Metastatic Pancreatic Carcinoma in the Ovary (tissue), 1 donor: ENCODE data around the genes OR4S1, TRIM51, OR5T1, OR5AK2 and TNKS1BP1.

DNA sequence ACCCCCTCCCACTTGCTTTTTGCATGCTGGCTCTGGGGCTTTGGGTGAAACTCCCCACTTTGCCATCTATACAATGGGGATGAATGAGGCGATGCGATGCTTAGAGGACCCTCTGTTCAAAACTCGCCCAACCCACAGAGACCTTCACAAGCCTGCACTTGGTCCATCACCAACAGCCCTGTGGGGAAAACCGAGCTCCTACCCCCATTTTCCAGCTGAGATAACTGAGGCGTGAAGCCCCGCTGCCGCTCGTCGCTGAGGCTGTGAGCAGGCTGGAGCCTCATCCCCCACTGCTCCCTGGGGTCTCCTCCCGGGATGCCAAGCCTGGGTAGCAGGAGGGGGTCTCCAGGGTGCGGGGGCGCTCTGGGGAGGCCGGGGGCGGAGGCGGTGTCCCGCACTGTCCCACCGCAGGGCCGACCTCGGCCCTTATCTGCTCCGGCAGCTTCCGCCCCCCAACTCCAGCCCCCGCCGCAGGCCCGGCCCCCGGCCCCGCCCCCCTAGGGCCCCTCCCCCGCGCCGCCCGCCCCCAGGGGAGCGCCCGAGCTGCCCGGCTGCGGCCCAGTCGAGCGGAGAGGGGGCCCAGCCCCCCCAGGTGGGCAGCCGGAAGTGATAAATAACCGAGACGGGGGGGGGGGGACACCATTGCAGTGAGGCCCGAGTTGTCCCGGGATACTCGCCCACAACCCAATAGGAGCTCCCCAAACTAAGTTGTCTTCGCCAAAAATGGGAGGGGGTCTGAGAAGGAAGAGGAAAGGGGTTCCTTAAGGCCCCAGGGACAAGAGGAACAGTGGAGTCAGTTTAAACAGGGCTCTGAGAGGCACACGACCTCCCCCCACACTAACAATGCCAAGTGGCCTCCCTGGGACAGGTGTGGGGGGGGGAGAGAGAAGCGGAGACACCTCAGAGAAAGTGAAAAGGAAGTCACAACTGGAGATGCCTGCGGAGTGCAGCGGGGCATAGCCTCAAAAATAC lies 8.3 kb upstream of the SLC39A13 start:
- PRO-cap = bidirectional peak, plus-strand start at position 620 of the sequence, minus-strand start at position 428 of the sequence

- PRO-cap = no peak
Observed at GRCh38 chr11:47415021-47415957, 6.9 kb downstream of the SLC39A13 start.

GRCh38 chr11:47417400-47418606 lies 8.4 kb downstream of the PSMC3 start:
- PRO-cap = no peak

DNA sequence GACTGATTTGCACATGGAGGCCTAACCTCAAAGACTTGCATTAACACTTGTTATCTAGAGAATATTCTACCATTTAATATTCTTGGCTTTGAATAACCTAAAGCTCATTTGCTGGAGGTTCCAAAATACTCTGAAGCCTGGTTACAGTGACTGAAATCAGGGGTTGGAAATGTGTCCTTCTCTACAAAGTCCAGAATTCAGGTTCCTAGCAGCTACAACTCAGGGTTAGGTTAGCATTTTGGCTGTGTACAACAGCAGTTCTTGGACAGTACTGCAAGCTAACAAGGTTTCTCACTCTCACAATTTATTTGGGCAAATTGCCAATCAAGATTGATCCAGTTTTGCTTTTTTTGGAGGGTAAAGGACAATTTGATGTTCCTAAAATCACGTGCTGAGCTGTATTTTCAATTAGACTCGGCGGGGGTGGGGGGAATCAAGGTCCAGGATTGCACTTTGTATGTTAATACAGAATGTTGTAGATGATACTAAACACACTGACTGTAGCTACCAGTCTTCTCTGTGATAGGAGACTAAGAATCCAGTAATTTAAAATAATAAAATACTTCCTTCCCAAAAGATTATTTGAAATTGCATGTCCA lies 49.7 kb upstream of the RAPSN start:
- PRO-cap = no peak

DNA sequence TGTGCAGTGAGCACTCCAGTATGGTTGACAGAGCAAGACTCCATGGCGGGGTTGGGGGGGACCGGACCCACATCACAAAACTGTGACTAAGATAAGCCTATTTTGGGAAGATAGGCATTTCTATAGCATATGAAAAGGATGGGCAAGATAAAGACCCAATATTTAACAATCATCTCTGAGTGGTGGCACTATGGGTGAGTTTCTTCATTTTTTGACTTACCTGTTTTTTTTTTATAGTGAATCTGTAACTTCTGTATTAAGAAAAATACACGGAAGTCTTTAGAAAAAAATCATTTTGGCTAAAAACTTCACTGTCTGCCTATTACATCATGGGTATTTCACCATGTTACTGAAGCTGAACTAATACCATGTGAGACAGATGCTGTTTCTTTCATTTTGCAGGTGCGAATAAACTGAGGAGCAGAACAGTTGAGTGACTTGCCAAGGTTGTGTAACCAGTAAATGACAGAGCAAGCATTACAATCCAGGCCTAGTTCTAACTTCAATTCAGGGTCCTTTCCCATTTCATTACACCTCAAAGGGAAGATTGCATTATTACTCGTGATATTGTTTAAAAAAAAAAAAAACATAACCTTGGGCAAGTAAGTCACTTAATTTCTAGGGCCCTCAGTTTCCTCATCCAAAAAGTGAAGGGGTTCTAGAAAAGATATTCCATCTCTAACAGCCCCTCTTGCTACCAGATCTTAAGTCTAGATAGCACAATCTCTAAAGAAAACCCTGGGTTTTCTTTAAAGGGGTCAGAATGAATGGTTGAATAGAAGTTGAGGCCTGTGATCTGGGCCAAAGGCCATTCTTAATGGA lies 2.3 kb downstream of the CELF1 start:
- PRO-cap = no peak

GRCh38 chr11:47640604-47640917 lies 1.8 kb downstream of the MTCH2 start:
- PRO-cap = no peak

GRCh38 chr11:47726280-47727445 lies 11.5 kb upstream of the AGBL2 start:
- PRO-cap = no peak

DNA sequence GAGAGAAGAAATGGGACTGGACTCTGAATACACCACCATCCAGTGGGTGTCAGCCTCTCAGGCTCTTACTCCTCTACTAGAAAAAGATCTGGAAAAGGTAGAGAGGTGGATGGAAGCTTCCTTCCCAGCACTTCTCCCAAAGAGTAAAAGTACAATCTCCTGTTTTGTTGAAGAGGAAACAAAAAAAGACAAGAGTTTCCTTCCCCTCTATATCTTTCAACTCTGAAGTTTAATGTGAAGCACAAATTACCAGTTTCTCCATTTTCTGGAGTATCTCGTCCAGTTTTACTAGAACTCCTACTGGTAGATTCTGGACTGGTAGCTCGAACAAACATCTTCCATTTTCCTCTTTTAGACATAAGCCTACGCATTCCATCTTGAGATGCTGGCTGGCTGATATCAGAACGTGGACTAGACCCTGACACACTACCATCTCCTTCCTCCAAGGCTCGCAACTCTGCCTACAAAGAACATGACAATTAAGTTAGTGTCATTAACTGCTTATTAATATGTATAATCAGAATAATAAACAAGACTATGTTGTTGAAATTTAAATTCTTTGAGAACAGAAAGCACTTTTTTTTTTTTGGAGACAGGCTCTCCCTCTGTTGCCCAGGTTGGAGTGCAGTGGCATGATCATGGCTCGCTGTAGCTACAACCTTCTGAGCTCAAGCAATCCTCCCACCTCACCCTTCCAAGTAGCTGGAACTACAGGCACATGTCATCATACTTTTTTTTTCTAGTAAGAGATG lies 23.3 kb downstream of the FNBP4 start:
- PRO-cap = no peak

GRCh38 chr11:47843344-47843845 lies 4.8 kb downstream of the NUP160 start:
- PRO-cap = no peak

GRCh38 chr11:47865086-47865327 lies 16.9 kb upstream of the NUP160 start:
- PRO-cap = no peak

- PRO-cap = unidirectional peak, plus-strand start at chr11:47918141
Observed at GRCh38 chr11:47917701-47918596, 62.4 kb upstream of the PTPRJ start.

DNA sequence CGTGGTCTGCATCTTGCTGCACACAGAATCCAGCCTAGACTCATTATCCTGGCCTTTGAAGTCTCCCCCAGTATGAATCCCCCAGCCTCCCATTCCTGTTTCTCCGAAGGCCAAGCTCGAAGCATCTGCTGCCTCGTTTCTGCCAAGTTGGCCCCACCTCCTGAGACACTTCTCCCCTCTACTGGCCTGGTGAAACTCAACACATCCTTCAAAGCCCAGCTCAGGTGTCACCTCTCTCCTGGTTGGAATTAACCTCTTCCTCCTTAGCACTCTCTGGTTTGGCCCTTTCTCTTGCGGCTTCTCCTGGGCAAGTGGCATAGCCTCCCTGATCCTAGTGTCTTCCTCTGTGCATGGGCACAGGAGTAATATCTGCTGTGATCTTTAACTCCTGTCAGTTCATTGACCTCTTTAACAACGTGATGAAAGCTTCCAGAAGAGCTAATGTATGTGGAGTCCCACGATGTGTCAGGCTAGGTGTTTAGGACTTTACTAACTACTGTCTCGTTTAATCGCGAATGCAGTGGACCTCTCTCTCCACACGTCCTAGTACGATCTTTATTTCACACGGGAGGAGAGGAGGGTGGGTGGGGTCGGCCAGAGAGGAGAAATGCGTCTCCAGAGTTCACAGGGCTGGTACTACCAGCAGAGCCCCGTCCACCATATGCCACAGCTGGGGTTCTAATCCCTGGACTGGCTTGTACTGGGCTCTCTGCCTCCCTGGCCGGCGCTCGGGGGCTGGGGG lies 857 bp upstream of the PTPRJ start:
- PRO-cap = no peak

DNA sequence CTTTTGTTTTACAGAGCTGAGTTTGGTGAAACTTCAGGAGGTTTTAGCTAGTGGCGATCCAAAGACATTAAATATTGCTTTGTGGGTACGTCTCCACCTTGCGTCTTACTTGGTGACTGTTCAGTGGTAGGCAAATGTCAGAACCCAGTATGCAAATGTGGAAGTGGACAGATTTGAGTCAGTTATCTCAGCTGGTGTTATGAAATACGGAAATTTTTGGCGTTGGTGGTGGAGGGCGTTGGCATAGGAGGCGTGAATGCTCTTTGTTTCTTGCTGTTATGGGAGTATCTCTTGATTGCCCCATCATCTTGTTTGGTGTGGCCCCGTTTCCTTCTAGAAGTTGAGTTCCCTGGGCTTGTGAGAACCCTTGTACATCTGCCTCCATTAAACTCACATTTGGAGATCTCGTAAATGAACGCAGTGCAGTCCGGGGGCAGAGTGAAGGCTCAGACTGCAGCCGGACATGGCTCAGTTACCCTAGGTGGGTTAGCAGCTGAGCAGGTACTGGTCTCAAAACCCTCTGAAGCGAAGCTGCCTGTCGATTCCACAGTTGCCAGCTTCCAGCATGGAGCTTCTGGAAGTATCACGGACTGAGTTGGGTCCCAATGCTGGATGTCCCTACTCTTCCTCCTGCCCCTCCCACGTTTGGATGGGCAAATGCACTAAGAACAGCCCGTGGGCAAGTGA lies 39.9 kb downstream of the PTPRJ start:
- PRO-cap = no peak

GRCh38 chr11:48306056-48306435 lies at the start of gene OR4S1:
Gene OR4S1 (plus strand): TSS chr11:48306223.
- PRO-cap = no peak

DNA sequence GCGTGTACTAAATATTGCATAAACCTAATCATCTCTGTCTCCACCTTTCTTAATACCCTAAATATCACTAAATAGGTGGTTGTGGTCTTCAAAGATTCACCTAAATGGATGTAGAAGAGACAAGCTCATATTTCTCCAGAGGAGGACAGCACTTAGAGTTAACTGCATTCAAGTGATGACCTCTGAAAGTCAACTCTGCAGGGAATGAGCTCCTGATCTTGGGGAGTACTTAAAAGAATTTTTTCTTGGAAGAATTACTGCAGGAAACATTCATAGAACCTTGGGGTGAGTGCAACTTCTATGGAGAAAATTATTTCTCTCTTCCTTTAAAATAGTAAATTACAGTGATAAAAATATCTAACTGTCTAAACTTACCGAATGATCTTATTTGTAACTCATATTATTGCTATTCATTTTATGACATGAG lies at the start of gene TRIM51:
TSS of gene TRIM51 (plus strand) at position 198 of the 427 bp plus-strand sequence.
- PRO-cap = no peak

- PRO-cap = no peak
Observed at GRCh38 chr11:56273837-56274448, at the start of gene OR5T1. Gene OR5T1 (plus strand): TSS chr11:56274154.

DNA sequence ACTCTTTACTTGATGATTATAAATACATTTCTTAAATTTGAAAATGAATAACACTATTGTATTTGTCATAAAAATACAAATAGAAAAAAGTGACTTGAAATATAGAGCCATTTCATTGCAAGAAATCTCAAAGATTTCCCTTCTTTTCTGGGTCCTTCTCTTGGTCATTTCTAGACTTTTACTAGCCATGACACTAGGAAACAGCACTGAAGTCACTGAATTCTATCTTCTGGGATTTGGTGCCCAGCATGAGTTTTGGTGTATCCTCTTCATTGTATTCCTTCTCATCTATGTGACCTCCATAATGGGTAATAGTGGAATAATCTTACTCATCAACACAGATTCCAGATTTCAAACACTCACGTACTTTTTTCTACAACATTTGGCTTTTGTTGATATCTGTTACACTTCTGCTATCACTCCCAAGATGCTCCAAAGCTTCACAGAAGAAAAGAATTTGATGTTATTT lies at the start of gene OR5AK2:
TSS of gene OR5AK2 (plus strand) at position 188 of the 469 bp plus-strand sequence.
- PRO-cap = no peak

GRCh38 chr11:57310388-57310598 lies 14.5 kb downstream of the TNKS1BP1 start:
- PRO-cap = no peak

DNA sequence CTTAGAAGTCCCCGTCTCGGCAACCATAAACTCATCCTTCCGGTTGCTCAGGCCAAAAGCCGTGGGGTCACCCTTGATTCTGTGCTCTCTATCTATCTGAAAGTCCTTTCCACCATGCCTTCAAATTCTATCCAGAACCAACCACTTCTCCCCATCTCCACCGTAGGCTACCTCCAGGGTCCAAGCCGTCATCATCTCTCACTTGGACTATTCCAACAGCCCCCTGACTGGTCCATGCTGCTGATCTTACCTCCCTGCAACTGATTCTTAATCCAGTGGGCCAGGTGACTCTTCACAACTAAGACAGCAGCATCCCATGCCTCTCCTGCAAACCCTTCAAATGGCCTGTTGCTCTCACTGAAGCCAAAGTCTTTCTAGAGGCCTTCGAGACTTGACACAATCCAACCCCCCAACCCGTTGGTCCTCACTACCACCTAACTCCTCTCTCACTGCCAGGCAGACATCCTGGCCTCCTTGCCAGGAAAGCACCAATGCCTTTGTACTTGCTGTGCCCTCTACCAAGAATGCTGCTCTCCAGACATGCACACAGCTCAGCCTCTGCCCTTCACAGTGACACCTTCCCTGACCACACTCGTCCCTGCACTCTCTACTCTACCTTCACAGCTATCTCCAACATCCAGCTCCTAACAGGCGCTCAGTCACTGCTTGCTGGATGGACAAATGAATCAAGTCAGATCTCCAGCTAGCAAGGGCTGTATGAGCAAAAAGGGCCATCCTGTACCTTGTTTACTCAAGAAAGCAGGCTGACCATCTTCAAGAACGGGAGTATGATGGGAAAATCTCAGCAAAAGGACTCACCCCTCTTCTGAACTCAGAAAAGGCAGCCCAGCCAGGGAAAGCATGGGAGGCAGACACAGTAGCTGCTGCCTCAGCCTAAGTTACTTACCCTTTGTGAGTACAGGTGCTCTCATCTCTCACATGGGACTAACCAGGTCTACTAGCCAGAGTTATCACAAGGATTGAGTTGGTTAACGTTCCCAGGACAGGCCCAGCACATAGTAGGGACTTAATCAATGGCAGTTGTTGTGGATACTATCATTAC lies 7.9 kb downstream of the TNKS1BP1 start:
- PRO-cap = no peak

DNA sequence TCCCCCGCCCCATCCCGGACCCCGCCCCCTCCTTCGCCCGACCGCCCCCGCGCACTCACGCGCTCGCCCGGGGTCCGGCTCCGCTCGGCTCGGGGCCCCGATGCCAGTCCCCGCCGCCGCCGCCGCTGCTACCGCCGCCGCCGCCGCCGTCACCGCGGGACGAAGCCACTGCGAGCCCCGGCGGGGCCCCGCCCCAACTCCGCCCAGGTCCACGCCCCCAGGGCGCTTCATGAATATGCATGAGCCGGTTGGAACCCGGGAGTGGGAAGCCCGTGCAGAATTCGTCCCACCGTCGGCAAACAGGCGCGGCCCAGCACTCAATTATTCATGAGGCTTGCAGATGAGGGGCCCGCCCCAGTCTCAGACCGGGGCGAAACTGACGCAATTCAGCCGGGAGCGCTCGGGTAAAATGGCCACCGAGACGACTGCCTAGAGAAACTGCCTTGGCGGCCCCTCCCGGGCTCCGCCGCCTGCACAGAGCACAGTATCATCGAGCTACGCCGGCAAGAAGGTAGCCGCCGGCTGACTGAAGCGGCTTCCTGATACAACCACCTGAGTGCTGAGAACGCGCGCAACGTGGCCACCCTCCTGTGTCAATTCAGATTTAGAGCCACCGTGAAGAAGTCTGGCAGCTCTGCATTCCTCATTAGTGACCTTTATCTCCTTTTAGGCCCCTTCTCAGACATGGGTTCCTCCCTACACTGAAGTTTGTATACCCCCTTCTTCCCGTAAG lies at the start of gene TNKS1BP1:
TSS of gene TNKS1BP1 (minus strand) at position 172 of the 733 bp plus-strand sequence.
- PRO-cap = bidirectional peak, plus-strand start at position 384 of the sequence, minus-strand start at position 154 of the sequence; unidirectional peak, plus-strand start at position 542 of the sequence